LUHMES (cell line): ENCODE measurements around the gene GABPB1.

- PRO-cap, result no peak
Observed at GRCh38 chr15:45431517-45431911, 1.1 kb downstream of the C15orf48 start.

DNA sequence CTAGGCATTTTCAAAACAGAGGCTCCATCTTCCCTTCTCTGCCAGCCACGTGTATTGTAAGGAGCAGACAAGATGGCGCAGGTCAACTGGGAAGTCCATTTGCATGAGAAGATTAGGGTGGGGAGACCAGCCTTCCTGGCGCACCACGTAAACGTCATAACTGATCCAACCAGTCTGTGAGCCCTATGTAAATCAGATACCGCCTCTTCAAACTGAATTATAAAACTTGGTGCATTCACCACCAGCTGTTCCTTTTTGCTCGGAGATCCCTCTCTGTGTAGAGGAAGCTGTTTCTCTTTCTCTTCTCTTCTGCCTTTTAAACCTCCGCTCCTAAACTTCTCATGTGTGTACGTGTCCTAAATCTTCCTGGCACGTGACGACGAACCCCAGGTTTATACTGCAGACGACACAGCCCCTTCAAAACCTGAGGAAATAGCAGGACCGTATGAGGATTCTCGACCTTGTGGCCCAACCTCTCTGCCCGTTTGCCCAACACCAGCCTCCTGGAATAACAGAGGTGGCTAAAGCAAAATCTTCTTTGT lies 26.4 kb upstream of the SLC30A4 start:
- PRO-cap, result no peak

- PRO-cap, result no peak
Observed at GRCh38 chr15:45641202-45641848, 6.5 kb downstream of the SQOR start.

GRCh38 chr15:45645413-45646022 lies 10.7 kb downstream of the SQOR start:
- PRO-cap, result no peak

GRCh38 chr15:47184964-47185396 lies 532.3 kb upstream of the SEMA6D start:
- PRO-cap, result bidirectional peak, plus-strand start at chr15:47185109, minus-strand start at chr15:47185088; unidirectional peak, minus-strand start at chr15:47185315

GRCh38 chr15:47299874-47300564 lies 417.3 kb upstream of the SEMA6D start:
- PRO-cap, result no peak

GRCh38 chr15:48330409-48330720 lies 864 bp upstream of the DUT start:
- PRO-cap, result no peak

DNA sequence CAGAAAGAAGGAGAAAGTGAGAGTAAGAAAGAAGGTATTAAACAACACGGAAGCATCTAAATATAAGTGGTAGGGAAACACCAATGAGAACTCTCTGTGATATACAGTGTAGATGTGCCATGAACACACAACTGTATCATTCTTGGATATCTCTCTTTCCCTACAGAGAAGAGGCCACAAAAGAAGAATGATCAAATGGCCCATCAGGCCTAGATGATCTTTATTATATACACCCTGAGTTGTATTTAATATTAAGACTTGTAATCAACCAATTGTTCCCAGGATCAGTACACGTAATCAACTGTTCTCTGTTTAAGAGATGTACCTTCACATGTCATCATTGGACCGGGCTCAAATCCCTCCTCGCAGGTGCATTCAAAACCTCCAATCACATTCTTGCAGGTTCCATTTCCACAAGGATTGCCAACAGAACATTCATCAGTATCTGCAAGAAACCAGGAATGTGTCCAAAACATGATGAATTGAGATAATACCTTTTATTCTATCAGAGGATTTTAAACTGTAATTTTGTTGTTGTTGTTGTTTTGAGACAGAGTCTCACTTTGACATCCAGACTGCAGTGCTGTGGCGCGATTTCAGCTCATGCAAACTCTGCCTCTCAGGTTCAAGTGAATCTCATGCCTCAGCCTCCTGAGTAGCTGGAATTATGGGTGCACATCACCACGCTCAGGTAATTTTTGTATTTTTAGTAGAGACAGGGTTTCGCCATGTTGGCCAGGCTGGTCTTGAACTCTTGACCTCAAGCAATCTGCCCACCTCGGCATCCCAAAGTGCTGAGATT lies 103.2 kb downstream of the DUT start:
- PRO-cap, result no peak

- PRO-cap, result no peak
Observed at GRCh38 chr15:48489852-48490409, 155.6 kb downstream of the FBN1 start.

DNA sequence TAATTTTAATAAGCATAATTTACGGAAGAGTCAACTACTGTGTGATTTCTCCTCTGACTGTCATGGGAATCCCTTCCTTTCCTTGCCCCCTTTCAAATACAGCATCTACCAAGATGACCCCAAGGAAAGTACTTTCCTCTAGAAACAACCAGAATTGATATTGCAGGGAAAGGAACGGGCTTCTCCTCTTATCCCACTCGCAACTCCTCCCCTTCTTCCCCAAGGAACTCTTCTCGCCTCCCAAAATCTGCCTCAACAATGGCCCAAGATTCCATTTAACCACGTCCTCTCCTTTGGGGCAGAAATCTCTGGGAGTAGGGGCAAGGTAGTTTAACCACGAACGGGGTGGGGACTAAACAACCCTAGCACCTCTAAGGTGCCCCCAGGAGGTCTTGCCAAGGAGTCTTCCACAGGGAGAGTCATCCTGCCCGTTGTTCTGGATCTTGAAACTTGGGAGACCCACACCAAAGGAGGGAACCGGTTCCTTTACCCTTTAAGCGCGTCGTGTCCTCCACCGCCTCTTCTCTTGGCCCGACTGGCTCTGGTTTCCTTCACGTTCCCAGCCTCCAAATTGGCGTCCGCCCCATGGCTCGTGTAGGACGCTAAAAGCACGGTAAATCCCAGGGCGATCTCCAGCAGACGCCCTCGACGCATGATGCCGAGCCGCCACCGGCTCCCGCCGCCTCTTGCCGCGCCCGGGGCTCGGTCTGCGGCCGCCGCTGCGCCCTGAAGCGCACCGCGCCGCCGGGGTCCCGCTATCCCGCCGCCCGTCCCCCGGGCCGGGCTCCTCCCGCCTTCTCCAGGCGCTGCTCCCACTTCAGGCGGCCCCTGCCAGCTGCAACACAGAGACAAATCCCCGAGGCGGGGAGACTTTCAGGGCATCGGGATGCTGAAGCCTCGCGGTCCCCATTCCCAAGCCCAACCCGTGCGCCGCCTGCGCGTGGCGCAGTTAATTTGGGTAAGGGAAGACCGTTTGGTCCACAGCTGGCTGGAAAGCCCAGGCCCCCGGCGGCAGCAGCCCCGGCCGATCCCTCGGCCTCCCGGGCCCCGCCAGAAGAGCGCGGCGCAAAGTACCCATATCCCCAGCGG lies 1.0 kb downstream of the FBN1 start:
- PRO-cap, result no peak

GRCh38 chr15:48671375-48671736 lies 25.8 kb upstream of the FBN1 start:
- PRO-cap, result no peak

- PRO-cap, result no peak
Observed at GRCh38 chr15:49720105-49720477, 99.2 kb downstream of the DTWD1 start.

DNA sequence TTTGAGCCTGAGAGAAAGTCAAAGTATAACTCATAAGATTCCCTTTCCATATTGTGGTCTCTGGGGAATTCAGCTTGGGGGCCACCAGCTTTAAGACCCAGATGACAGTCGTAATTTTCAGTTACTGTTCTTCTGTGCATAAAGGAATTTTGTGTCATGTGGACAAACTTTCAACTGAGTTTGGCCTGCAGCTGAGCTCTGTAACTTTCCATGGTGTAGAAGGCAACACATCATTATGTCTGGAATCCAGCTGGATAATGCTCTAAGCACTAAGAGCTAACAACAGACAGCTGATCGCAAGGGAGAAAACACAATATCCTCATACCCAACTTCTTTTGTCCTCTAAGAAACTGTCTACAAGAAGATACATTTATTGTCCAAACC lies 219.1 kb downstream of the ATP8B4 start:
- PRO-cap, result no peak

DNA sequence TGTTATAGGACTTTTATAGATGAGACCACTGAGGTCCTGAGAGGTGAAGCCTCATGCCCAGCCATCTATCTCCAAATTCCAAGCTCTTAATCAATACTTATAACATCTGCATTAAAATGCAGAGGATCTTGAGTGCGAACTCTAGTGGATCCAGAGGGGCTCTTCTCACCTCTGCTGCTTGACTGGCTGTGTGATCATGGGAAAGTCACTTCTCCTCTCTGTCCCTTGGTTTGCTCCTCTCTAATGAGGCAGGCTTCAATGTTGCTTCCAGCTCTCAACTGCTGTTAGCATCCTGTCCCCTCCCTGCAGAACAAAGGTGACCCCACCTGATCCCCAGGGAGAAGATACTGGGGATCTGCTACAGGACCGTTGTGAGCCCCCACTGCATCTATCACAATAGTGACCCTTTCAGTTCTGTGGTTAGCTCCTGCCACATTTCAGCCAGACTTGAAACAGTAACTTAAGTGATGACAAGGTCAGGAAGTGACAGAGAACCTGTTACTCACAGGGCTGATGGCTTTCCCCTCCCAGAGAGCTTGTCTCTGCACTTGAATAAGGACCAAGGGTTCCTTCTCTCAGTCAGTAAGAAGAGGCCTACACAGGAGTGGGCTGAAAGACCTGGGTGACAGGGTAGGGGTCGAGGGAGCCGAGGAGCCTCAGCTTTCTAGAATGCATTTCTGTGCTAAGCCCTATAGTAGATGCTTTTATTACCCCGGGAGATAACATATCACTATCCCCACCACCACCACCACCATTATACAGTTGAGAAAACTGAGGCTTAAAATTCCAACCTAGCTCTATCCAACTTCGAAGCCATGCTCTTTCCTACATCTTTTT lies 1.4 kb downstream of the SLC27A2 start:
- PRO-cap, result no peak

- PRO-cap, result no peak
Observed at GRCh38 chr15:50224483-50225024, 41.0 kb downstream of the HDC start.

DNA sequence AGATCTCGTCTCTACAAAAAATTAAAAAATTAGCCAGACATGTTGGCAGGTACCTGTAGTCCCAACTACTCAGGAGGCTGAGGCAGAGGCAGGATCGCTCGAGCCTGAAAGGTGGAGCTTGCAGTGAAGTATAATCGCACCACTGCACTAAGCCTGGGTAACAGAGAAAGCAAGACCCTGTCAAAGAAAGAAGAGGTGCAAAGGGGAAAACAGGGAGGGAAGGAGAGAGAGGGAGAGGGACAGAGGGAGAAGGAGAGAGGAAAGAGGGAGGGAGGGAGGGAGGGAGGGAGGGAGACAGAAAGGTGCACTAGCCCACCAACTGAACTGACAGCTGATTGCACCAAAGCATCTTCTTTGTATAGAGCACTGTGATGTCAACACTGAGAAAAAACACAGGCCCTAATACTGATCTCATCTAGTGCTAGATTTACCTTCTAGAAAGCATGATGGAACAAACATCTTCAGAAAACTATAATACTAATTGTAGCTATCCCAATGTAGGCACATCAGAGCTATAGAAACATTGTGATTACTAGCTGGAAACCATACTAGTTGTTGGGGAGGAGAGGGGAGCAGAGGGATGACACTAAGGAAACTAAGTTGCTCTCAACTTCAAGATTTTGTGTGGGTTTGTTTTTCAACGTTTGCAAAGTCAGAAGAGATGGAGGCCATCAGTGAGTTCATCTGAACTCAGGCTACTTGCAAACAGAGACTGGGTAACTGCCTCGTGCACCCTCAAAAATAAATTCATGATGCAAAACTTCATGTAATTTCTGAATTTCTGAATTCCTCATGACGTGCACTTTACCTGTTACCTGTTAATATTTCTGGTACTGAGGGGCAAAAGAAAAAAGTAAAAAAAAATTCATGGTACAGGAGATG lies 3.4 kb downstream of the GABPB1 start:
- PRO-cap, result no peak

DNA sequence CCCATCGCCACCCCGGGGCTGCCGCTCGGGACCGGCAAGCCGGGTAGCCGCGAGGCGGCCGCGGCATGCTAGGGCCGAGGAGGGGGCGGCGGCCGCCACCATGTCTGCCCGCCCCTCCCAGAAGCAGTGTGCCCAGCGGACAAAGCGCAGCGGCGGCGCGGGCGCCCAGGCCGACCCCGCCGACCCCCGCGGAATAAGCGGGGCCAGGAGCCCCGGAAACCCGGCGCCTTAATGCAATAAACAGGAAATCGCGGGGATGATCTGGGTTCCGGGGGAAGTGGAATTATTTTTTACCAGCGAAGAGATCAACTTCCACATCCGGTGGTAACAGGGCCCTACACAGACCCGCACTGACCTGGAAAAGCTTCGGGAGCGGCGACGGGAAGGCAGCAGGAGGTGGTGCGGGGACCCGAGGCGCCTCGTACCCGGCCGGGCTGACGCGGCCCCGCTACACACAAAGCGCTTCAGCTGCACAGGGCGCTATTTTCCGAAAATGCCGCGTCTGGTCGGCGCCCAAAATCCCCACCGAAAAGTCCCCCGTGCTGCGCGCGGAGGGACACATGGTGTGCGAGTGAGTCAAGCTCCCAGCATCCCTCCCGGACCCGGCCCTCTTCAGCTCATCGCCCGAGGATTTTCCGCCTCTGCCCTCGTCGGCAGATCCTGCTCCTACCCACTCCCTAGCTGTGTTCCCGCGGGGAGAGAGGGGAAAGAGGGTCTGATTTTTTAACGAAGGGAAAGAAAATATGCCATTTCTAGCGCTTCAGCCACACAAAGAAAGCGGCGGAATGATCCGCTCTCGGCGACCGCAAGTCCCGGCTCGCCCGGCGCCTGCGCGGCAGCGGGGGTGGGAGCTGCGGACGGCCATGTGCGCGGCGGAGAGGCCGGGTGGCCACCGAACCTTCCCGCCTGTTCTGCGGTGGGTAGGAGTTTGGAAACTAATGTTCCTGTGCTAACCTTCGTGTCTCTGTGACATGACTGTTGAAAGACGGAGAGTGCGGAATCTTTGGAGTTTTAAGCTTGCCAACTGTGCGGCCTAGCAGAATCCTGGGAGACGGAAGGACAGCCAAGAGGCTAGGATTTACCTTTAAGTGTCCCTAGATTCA lies at the start of gene GABPB1:
GABPB1 (minus strand) TSS at position 569 of the 1,103 bp plus-strand sequence.
- PRO-cap, result bidirectional peak, plus-strand start at position 314 of the sequence, minus-strand start at position 195 of the sequence; bidirectional peak, plus-strand start at position 619 of the sequence, minus-strand start at position 534 of the sequence; bidirectional peak, plus-strand start at position 837 of the sequence, minus-strand start at position 820 of the sequence

- PRO-cap, result no peak
Observed at GRCh38 chr15:50458693-50459244, 34.6 kb downstream of the USP8 start.

DNA sequence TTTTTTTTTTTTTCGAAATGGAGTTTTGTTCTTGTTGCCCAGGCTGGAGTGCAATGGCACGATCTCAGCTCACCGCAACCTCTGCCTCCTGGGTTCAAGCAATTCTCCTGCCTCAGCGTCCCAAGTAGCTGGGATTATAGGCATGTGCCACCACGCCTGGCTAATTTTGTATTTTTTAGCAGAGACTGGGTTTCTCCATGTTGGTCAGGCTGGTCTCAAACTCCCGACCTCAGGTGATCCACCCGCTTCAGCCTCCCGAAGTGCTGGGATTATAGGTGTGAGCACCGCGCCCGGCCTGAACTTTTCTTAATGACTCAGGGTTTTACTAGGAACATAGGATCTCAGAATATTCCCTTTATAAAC lies 33.9 kb upstream of the TRPM7 start:
- PRO-cap, result no peak

GRCh38 chr15:50778130-50778608 lies 12.7 kb upstream of the SPPL2A start:
- PRO-cap, result no peak